ENCODE measurements around the genes TYK2 and KEAP1.

DNA sequence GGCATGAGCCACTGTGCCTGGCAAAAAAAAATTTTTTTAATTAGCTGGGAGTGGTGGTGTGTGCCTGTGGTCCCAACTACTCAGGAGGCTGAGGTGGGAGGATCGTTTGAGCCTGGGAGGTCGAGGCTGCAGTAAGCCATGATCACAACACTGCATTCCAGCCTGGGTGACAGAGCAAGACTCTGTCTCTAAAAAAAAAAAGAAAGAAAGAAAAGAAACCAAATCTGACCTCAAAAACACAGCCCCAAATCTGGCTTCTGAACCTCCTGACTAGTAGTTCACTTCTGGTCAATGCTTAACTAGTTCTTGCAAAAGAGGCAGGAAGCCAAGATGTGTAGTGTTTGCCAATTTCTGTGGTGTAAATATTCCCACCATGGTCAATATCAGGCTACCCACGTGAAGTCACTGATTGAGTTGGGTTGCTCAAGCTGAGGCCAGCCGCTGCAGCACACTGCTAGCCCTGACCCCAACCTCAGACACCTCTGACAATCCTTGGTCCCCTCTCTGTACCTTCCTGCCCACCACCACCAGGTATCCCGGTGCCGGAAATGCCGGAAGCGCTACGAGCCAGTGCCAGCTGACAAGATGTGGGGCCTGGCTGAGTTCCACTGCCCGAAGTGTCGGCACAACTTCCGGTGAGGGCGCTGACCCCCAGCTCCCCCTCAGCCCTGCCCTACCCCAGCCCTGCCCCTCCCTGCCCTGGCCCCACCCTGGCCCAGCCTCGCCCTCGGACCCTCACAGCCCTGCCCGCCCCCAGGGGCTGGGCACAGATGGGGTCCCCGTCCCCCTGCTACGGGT lies 4.8 kb downstream of the SHFL start:
- PRO-cap = no peak

- PRO-cap = no peak
Observed at GRCh38 chr19:10175264-10175933, 19.4 kb downstream of the DNMT1 start.

DNA sequence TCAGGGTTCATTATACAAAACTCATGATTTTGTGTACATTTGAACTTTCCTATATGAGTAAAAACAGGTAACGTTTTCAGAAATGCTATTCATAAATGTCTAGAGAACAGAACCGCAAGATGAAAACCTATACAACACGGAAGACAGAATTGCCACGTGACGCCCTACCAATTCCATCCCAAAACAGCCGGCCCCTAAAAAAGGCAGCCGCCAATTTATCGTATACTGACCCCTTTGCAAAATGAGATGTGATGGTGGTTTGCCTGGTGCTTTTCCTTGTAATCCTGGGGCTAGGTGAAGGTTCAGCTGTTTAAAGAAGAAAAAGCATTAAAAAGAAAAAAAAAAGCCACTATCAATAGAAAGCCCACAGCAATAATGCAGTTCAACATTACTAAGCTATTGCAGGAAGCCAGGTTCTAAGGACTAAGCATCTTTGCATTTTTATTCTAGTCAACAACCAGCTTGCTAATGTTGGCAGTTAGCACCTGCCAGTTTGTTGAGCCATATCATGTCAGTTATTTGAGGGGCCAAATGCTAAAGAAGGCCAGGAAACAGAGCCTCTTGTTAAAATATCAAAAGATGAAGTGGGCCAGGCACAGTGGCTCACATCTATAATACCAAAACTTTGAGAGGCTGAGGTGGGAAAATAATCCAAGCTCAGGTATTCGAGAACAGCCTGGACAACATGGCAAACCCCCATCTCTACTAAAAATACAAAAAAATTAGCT lies 17.5 kb downstream of the DNMT1 start:
- PRO-cap = no peak

- PRO-cap = bidirectional peak, plus-strand start at chr19:10380811, minus-strand start at chr19:10380513
Observed at GRCh38 chr19:10380163-10381431, at the start of gene TYK2. TYK2 (minus strand) TSS chr19:10380572.

DNA sequence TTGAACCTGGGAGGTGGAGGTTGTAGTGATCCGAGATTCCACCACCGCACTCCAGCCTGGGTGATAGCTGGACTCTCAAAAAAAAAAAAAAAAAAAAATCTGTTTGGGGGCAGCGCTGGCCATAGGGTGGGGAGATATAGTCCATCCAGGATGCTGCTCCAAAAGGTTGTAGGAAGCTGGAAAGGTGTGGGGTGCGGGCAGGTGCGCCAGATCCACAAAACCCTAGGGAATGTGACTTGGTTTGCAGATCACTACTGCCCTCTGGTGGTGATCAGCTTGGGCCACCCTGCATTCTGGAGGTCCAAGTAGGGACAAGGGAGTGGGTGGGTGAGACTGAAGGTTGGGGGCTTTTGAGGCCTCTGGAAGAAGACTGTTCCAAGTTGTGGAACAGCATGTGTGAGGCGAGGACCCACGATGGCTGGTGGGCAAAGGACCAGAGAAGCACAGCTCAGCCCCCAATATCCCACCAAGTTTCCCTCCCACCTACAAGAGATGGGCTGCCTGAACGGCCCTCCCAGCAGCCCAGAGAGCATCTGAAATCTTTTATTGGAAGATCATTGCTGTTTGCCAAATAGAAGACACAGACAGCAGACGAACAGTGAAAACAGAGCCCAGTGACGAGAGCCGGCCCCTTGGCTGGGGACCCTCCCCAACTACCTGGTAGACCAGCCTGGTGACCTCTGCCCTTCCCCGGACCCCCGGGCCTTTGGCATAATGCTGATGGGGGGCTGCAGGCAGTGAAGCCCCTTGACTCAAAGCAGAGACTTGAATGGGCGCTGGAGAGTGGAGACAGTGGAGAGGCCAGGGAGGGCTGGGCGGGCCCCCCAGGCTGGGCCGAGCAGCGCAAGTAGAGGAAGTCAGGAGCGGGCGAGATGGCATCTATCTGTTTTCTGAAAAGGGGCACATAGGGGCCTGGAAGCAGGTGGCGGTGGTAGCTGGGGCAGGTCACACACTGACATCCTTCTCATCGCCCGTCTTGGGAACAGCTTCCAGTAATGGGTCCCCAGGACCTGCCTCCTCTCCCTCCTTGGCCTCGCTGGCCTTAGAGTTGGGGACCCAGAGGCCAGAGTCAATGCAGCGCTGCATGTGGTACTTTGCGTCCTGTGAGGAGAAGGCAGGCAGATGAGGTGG lies 10.6 kb upstream of the TYK2 start:
- PRO-cap = no peak

DNA sequence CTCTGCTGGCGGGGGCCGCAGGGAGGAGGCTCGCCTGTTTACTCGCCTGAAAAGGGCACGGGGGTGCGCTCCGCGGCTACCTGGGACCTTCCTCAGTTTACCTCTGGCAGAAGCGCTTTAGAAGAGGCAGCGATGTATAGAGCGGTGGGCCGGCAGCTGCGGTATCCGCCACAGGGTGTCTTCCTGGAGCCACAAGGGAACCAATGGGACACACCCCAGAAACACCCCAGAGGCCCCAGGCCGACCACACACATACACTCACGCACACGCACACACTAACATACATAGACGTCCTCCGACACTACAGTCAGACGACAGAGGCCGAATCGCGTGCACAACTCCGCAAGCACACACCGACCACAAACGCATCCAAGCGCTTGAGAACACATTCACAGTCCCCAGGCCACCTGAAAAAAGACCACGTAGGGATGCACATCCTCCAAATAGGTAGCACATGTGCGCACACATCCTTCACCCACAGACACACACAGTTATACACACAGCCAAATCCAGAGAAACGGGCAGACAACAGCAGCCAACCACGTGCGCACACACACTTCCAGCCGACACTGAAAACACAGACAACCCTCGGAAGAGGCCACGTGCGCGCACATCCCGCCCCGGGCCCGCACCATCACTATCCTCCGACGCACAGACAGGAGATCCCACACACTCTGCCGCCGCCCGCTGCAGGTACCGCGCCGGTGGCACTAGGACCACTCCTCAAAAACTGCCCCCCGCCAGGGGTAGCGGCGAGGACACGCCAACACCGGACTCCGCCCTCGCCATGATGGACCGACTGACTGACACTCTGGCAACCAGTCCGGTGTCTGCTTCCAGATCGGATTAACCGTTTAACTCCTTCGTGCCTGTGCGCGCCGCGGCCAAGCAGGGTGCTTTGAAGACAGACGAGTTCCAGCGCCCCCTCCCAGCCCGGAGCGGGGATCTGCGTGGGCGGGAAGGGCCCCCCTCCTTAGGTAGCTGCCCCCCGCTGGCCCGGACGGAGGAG lies 619 bp upstream of the PDE4A start:
- PRO-cap = no peak

DNA sequence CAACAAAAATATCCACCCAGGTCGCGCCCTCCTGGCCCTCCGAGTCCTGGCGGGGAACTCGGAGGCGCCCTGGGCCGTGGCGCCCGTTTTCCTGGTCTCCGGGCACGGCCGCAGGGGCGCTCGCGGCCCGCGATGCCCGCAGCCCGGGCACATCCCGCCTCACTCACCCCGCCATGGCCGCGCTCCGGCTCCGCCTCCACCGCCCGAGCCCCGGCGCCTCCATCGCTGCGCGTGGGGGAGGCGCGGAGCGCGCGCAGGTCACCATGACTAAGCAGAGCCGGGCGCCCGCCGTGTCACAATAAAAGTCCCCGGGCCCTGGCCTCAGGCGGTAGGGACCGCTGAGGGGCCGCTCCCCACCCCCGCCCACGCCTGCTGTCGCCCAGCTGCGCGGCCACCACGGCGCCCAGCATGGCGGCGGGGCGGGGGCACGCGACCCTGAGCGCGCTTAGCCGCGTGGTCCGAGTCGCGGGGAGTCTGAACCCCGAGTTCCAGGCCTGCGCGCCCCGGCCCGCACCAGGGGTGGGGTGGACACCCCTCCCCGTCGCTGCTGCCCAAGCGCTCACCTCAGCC lies 541 bp downstream of the KEAP1 start:
- PRO-cap = bidirectional peak, plus-strand start at position 409 of the sequence, minus-strand start at position 165 of the sequence

GRCh38 chr19:10503100-10504045 lies at the start of gene KEAP1:
KEAP1 (minus strand) TSS chr19:10503356.
- PRO-cap = bidirectional peak, plus-strand start at chr19:10503351, minus-strand start at chr19:10503328

DNA sequence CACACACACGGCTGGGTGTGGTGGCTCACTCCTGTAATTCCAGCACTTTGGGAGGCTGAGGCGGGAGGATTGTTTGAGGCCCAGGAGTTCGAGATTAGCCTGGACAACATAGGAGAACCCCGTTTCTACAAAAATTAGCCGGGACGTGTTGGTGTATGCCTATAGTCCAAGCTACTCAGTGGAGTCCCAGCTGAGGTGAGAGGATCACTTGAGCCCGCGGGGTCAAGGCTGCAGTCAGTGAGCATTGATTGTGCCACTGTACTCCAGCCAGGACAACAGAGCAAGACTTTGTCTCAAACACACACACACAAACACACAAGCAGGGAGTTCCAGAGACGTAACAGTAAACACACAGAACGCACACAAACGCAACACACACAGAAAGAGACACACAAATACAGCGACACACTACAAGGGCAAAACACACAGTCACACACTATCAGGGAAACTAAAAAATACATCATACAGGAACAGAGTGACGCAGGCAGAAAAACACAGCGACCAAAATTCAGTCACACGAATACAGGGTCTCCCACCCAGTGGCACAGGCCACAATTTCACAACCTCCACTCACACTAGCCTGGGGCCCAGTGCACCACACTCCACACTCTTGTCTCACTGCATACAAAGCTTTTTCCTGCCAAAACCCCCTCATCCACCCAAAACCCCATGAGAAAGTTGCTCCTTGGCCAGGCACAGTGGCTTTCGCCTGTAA lies 1.5 kb downstream of the S1PR5 start:
- PRO-cap = no peak

GRCh38 chr19:10593874-10594702 lies 7.0 kb upstream of the AP1M2 start:
- PRO-cap = no peak

GRCh38 chr19:10602949-10603912 lies 16.1 kb upstream of the AP1M2 start:
- PRO-cap = no peak

DNA sequence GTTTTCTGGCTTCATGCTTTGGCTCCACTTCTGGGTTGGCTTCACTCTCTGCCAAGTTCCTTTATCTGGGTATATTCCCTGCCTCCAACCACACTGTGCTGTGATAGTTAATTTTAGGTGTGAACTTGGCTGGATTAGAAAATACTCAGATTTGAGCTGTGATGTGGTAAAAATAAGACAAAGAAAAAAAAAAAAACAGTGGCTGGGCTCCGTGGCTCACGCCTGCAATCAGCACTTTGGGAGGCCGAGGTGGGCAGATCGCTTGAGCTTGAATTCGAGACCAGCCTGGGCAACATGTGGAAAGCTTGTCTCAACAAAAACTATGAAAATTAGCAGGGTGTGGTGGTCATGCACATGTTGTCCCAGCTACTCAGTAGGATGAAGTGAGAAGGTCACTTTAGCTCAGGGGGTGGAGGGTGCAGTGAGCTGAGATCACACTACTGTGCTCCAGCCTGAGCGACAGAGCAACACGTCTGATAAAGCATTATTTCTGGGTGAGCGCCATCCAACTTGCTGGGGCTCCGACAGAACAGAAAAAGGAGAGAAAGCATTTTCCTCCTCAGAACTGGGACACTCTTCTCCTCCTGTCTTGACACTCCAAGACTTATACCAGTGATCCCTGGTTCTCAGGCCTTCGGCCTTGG lies 7.4 kb upstream of the ILF3 start:
- PRO-cap = no peak

DNA sequence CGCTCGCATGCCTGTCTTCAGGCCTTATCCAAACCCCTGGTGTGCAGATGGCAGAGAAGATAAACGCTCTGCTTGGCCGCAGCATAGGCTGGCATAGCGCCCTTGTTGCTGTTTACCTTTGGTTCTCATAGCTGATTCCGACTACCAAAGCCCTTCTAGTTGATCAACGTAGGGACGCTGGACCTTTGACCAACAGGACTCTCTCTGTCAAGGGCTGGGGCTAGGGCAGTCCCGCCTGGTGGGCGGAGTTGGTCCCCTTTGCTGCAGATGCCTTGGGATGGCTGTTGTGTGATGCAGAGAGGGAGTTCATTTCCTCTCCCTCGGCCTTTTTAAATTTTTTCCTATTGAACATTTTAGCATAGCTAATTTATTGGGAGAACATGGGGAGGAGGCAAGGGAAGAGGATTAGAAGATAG lies 23.4 kb upstream of the QTRT1 start:
- PRO-cap = no peak

GRCh38 chr19:10681566-10682244 lies 19.5 kb upstream of the QTRT1 start:
- PRO-cap = no peak

GRCh38 chr19:10745072-10745544 lies 27.2 kb downstream of the DNM2 start:
- PRO-cap = no peak

- PRO-cap = no peak
Observed at GRCh38 chr19:10768361-10768842, 50.5 kb downstream of the DNM2 start.

GRCh38 chr19:10819477-10820514 lies 16.2 kb downstream of the TMED1 start:
- PRO-cap = no peak

DNA sequence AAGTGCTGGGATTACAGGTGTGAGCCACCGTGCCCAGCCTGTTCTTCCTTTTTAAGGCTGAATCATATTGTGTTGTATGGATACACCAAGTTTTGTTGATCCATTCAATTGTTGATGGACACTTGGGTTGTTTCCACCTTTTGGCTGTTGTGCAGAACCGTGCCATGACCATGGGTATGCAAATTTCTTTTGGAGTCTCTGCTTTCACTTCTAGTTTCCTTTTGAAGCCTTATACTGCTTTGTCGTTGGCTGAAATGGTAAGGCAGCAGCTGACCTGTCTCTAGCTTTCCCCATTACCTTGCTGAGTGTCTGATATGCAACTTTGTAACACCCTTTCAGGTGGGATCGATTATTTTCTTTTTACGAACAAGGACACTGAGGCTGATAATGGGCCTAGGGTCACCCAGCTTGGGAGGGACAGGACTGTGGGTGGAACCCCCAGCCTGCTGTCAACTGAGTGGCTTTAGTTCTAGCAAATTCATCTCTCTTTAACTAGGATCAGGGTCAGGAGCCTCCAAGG lies 3.4 kb upstream of the CARM1 start:
- PRO-cap = no peak

- PRO-cap = no peak
Observed at GRCh38 chr19:10876272-10877030, 5.1 kb downstream of the CARM1 start.

DNA sequence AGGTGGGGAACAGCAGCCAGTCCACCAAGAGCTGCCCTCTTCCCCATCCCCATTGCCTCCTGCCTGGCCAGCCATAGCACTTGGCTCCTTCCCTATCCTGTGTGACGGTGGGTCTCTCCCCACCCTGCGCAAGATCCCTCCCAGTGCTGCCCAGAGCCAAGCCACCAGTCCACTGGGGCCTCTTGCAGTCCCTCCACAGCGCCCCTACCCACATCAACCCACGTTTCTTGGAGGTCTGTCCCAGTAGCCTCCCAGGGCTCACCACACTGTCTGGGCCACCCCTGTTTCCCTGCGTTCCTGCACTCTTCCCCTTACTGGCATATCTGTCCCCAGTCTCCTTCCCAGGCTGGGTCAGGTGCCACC lies 25.0 kb downstream of the CARM1 start:
- PRO-cap = no peak